ENCODE measurements around the genes FHDC1 and TMEM131L.

GRCh38 chr4:151655465-151655868 is 105.3 kb downstream of the GATB start:
- PRO-cap: no peak

GRCh38 chr4:151673769-151674267 is 87.0 kb downstream of the GATB start:
- PRO-cap: no peak

DNA sequence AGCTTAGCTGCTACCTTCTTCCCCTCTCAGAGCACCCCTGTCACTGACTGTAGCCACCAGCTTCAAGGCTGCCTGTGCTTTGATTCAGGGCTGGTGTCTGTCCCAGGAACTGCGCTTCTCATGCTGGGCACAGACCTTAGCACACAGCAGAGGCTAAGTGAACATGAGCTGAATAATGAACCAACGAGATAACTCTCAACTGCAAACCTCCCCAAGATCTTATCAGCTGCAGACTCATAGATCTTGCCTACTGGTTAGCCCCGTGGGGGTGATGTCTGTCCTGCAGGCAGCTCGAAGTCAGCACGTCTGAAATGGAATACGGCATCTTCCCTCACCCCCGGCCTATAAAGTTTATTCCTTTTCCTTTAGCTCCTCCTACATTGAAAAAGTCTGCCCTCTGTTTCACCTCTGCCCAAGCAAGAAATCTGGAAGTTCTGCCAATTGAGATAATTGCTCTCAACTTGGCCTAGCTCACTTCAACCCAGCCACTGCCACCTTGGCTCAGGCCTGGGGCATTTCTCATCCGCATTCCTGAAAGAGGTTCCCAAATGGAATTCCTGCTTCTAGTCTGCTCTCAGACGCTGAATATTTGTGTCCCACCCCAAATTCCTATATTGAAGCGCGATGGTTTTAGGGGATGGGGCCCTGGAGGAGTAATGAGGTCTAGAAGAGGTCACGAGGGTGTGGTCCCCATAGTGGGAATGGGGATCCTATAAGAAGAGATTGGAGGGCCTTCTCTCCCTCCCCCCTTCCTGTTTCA is 73.6 kb downstream of the GATB start:
- PRO-cap: no peak

DNA sequence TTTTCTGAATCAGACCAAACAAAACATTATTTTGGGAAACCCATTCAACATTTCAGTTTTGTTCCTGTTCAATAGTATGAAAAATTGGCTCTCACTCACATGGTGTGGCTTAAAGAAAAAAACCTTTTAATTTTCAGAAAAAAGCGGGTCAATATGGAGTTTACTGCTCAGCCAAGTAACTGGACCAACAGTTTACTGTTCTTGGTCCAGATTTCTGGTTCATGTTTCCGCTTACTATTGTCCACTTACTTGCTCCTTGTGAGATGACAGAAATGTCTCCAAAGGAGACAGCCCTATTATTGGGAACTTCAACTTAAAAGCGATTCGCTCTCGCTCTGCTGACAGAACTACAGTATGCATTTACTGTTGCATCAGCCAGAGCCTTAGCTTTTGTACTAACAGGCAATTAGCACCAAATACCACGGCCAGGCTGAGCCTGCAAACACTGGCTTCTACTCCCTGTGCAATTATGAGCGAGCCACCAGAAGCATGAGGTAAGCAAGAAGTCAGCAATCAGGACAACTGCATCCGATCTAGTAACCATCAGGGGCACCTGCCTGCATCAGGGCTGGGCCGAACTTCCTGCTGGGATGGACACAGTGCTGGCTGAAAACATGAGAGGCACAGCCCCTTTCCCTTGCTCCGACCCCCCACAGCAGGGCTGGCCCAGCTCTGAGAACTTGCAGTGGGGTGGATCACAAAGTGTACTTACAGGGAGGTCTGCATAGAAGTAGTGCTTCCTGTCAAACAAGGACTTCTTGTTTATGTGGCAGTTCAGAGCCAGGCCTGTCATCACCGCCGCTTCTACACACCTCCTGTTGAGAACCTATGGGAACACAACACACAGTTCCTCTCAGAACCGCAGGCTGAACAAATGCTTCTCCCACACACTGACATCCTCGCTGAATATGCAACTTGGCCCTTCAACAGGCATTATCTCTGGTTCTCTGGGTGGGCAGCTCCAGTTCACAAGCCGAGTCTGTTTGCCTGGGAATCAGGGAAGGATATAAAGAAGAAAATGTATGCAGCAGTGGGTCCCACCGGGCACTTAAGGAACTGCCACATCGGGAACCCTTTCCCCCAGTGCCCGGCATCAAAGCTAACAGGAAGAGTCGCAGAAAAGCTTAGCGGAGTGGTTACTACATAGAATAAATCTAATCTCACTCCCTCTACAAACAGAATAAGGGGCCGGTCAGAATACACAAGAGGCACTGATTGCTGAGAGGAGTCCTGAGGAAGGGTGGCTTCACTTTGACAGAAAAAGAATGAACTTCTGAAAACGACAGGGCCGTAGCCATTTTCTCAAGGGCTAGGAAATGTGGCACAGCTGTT is 41.6 kb downstream of the GATB start:
- PRO-cap: no peak

DNA sequence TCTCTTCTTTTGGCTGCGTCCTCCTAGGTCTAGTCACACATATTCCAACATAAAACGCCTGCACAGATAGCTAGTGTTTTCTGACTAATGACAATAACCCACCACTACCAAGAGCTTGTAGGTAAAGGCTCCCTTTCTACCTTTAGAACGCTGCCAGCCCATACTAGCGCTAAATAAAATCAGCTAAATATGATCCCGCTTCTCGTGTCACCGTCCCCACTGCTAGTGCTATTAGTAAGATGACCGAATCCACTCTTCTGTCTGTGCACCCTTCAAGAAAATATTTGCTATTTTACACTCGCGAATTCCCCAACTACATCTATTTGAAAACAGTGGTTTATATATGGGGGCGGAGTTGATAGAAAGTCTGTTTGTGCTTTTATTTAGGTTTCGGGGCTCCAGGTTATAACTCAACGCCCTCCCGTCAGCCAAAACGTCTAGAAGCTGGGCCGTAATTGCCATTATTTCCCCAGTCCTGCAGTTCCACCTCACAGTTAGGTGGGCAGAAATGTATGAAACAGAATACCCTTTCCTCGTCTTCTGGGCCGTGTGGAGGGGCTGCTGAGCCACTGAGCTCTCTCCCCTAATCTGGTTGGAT is 427 bp downstream of the GATB start:
- PRO-cap: no peak

GRCh38 chr4:151799116-151799475 is 38.3 kb upstream of the GATB start:
- PRO-cap: no peak

DNA sequence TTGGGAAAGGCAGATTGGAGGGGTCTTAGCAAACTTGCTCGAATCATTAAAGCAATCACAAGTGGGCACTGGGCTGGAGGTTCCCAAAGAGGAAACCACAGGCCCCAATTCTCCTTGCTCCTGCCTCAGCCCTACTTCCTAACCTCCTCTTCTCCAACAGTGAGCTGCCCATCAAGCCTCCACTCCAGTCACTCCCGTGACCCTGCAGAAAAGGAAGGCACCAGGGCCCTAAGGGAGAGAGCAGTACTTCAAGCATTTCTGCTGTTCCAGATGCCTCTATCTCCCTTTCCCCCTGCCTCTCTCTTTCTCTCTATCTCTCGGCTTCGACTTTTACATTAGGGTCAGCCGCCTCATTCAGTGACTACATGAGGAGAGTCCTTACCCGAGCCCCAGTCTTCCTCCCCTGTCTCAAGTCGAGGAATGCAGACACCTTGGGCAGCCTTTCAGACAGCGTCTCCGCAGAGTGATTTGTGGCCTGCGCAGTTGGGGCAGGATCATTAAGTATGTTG is 311.9 kb upstream of the GATB start:
- PRO-cap: no peak

GRCh38 chr4:152106285-152106718 is 345.5 kb upstream of the GATB start:
- PRO-cap: no peak

- PRO-cap: no peak
Measured at GRCh38 chr4:152243803-152244321, 292.0 kb downstream of the FBXW7 start.

DNA sequence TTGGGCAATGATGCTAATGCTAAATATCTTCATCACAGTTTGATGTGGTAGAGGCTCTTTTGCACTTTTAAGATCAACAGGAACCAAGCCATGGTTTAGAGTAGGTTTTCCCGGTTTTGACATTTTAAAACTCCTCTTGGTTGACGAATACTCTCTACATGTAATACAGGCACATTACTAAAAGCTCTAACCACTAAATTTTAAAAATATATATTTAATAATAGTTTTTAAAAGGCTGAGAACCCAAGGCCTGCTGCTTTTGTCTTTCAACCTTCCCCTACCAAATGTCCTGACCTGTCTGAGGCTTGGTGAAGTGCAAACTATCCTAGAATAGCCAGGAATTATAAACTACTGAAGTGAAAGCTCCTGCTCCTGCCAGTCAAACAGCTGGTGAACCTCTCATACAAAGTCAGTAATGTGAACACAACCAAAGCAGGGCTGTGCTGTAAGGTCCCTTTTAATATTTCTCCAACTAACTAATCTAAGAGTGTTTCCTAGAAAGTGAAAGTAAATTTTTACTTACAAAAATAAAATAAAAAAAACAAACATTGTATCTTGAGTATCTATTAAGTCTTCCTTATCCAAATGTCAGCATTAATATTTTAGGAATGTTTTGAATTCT is 153.6 kb downstream of the FBXW7 start:
- PRO-cap: no peak

DNA sequence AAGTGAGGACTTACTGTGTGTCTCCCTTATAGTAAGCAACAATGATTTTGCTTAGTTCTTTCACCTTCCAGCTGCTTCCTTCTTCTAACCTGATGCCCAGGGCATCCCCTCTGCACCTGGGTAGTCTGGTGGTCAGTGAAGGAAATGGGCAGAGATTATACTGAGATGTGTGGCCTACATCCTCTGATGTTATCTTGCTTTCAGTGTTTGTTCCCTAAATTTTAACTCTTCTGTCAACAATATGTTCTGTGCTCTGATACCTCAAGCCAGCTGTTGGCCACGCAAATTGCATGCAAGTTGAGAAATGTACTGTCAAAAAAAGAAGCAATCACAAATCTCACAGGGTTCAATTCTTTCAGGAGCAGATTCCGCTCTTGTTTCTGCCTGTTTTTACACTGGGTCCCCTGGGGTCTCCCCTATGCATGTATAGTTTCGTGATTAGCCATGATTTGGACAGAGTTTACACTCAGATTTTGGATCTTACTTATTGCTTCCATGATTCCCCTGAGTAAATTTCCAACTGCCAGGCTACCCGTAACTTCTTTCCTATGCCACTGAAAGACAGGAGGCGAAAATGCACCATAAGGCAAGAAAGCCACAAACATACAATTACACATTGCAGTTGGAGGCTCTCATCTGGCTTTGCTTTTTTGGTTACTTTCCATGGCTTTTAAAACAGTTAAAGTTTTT is 73.7 kb downstream of the FBXW7 start:
- PRO-cap: no peak

DNA sequence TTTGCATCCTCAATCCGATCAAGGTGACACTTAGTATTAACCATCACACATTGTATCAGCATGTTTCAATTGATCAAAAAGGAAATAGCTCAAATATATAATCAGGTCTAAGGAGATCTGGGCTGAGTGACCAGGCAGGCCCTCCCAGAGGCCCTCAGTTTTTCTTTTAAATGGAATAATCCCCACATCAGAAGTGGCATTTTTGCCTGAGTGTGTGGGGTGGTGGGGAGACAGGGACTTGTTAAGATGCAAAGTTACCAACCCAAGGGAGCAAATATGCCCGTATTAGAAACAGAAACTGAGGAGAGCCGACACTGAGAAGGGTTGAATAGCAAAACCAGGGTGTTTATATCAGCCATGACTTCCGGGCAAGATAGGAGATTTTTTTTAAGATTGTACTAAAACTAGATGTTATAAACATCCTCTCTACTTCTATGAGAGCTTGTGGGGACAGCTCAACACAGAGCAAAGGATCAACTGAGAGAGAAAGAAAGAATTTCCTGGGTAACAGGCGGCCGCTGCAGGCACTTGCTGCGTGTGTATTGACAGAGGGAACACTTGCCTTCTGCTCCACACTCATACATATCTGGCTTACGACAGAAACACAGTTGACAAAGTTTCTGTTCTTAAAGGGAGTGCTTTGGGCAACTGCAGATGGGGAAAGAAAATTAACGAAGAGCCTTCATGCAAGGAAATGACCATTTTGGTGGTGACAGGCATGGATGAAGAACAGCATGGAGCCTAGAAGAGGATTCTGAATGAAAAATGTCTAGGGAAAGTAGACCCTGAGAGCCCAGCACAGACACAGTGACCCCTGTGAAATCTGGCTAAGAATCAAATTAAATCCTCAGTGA is 49.1 kb upstream of the FBXW7 start:
- PRO-cap: bidirectional peak, plus-strand start at position 294 of the sequence, minus-strand start at position 350 of the sequence; bidirectional peak, plus-strand start at position 523 of the sequence, minus-strand start at position 556 of the sequence; unidirectional peak, minus-strand start at position 598 of the sequence

GRCh38 chr4:152663068-152663907 is 16.5 kb downstream of the TMEM154 start:
- PRO-cap: bidirectional peak, plus-strand start at chr4:152663352, minus-strand start at chr4:152663253

GRCh38 chr4:152779264-152779371 is 412 bp downstream of the TIGD4 start:
- PRO-cap: no peak

DNA sequence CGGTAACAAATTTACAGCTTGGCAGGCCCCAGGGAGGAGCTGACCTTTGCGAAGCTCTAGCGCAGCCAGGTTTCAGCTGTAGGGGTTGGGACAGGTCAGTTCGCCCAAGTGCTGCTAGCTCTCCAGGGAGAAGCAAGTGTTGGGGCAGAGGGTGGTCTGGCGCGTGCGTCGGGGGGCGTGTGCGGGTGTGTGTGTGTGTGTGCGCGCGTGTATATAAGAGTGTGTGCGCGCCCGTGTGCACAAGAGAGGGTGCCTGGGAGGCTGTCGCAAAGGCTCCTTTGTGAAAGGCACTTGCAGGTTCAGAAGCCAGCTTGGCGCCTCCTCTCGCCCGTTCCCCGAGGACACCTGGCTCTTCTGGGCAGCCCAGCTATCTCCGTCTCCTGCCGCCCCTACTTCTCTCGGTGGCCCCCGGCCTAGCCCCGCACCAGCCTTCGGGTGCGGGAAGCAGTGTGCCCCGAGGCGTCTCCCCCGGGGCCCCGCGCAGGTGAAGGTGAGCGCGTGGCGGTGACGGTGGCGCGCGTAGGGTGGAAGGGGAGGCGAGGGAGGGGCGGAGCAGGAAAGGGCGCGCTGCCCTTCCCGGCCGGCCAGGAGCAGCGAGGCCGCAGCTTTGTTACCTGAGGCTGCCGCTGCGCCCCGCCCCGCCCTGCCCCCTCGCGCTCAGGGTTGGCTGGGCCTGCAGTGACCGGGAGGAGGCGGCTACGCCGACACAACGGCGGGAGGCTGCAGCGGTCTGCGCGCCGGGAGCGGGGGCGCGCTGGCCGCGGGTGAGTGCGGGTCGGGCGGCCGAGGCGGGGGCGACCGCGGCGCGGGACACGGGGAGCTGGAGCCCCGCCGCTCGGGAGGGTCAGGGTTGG is at the start of gene FHDC1:
Gene FHDC1 (plus strand): TSS at position 678 of the 854 bp plus-strand sequence.
- PRO-cap: no peak

DNA sequence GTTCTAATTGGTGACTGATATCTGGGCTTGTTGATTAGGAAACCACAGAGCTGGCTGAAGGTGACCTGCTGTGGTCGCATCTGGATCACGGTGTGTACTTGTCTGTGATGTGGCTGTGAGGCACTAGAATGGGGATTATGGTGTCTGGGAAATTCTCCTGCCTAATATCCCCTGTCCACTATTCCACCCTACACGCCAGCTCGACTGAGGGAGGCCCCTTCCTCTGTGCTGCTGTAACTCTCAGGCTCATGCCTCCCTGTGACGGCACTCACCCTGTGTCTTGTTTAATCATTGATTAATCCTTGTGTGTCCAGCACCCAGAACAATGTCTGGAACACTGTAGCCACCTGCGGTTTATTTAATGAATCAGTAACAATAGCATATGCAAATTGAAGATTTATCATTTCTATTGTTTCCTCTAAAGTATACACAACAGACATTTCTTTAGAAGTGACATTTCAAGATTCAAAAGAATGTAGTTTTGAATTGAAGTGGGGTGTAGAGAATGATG is 14.8 kb upstream of the TRIM2 start:
- PRO-cap: no peak

GRCh38 chr4:153222977-153223549 is 18.8 kb downstream of the TRIM2 start:
- PRO-cap: bidirectional peak, plus-strand start at chr4:153223498, minus-strand start at chr4:153223322

GRCh38 chr4:153439162-153439895 is 26.8 kb upstream of the TMEM131L start:
- PRO-cap: bidirectional peak, plus-strand start at chr4:153439365, minus-strand start at chr4:153439259

DNA sequence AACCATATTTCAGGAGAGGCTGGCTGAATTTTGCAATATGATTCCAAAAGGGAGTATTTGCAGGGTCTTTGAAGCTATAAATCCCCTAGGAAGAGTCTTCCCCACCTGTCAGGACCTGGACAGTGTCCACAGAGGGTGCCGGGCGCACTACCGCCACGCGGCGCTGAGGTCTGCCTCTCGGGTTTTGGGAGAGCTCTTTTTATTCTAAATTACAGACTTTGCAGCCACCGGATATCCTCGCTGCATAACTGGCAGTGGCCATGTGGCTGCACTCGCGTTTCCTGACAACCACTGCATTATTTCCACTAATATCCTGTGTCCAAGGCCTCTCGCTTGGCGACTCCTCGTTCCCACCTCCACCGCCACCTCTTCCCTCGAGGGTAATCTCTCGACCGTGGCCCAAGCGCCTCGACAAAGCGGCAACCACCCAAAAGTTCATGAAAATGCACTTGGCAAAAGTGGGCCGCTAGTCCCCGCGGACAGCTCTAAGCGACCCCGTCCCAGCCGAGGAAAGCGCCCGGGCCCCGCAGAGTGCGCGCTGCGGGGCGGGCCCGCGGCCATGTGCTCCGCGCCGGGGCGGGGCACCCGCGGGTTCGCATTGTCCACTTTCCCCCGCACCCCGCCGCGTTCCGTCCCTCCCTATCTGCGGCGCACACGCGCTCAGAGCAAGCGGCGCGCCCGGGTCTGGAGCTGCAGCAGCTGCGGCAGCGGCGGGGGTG is 457 bp upstream of the TMEM131L start:
- PRO-cap: bidirectional peak, plus-strand start at position 296 of the sequence, minus-strand start at position 172 of the sequence; bidirectional peak, plus-strand start outside the sequence, minus-strand start at position 686 of the sequence

GRCh38 chr4:153466263-153467082 is at the start of gene TMEM131L:
Gene TMEM131L, plus strand, starts transcription at chr4:153466360.
- PRO-cap: bidirectional peak, plus-strand start at chr4:153466360, minus-strand start at chr4:153466229; bidirectional peak, plus-strand start at chr4:153466904, minus-strand start at chr4:153466819